CMK (cell line): Measurements from ENCODE around the genes NPTN, TBC1D21 and SEMA7A.

GRCh38 chr15:73632866-73634097 lies at the start of gene NPTN:
TSS of gene NPTN (minus strand) at chr15:73633389.
- RRBS: under 1% methylated on average over 15 of the region's 91 CpGs

GRCh38 chr15:73750987-73751538 lies 2.1 kb downstream of the INSYN1 start:
- RRBS: no CpG with 5 or more reads among the region's 20 CpGs

GRCh38 chr15:73873376-73873793 lies at the start of gene TBC1D21:
TSS of gene TBC1D21 (plus strand) at chr15:73873564.
- RRBS: no CpG with 5 or more reads among the region's 5 CpGs

DNA sequence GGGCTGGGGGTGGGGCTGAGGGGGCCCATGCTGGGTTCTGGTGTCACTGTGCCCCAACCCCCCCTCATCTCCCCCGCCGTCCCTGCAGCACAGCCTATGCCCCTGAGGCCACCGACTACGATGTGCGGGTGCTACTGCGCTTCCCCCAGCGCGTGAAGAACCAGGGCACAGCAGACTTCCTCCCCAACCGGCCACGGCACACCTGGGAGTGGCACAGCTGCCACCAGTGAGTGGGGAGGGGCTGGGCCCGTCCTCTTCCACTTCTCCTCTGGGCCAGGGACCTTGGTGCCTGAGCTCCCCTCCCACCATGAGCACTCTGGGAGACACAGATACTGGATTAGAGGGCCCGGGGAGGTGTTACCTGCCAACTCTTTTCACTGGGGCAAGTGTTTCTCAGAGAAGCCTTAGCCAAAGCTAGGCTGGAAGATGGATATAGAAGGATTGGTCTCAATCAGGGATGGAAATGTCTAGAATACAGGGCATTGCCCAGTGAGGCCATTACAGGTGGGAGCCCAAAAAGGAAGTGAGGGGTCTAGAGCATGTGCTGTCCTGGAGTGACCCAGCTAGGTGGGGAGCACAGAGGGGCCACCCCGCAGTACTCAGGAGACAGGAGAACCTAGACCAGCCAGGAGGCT lies 20.2 kb downstream of the LOXL1 start:
- RRBS: no CpG with 5 or more reads among the region's 13 CpGs

- RRBS: 1% methylated on average over 2 of the region's 15 CpGs
These were observed 24.7 kb downstream of the LOXL1 start for GRCh38 chr15:73950855-73951511.

DNA sequence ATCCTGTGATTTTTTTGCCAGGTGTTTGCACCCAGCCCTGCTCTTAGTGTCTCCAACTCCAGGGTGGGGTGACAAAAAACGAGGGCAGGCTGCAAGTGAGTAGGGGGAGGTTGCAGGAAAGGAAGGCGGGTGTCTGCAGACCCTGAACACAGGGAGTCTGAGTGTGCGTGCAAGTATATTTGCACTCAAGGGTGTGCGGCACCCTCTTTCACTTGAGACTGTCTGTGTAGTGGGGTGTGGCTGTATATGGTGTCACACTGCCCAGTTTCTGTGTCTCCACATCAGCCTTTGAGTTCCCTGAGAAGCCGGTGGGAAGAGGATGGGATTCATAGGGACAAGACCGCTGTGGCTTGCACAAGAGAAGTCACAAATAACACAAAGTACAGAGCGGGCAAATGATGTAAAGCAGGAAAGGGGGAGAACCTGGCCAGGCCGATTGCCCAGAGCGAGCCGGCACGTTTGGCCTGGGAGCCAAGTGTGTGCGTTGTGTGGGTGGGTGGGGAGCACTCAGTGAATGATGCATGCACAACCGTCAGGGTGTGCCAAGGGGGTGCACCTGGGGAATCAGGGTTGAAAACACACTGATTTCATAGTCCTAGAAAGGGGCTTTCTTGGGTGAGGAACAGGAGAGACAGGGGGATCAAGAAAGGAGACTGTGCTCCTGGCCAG lies 6.7 kb downstream of the ISLR2 start:
- RRBS: no CpG with 5 or more reads among the region's 13 CpGs

DNA sequence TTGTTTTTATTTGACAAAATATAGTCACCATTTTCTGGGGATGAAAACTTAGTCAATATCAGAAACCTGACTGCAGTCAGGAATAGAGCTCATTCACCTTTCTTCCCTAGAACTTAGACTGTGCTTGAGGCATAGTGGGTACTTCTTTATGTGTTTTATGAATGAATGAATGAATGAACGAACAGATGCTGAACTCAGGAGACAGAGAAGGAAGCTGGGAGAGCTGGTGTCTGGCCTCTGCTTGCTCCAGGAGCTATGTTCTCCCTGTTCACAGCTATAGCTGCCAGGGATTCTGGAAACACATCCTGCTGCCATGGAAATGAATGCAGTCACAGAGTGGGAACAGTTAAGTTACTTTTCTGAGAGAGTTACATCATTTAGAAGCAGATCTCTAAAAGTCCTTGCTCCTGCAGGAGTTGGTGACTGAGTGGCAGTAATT lies 17.0 kb upstream of the ISLR start:
- RRBS: no CpG with 5 or more reads among the region's 1 CpG

DNA sequence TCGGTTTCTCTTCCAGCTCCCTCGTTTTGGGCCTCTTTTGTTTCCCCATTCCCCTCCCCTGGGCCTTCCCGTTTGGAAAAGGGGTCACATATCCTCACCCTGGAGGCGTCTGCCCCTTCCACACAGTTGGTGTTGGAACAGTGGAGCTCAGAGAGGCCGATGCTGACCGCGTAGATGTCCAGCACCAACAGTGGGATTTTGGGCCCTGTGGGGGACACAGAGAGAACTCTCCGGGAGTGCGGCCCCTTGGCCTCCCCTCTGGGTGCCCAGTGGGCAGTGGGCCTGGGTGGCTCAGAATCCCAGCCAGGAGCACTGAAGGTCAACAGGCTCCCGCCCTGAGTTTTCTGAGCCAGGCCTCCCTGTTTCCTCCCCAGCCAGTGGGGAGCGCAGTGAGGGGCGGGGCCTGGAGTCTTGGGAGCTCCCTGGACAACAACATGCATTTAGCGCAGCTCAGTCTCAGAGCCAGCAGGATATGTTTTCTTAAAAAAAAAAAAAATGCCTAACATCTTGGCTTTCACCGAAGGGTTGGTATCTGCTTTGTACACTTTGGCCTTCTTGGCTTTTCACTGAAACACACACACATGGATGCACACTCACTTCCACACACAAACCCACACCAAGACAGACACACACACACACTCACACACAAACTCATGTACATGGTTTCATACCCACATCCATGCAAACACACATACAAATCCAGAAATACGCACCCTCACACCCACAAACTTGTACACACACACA lies 639 bp upstream of the ISLR start:
- RRBS: no CpG with 5 or more reads among the region's 15 CpGs

GRCh38 chr15:74203820-74204556 lies 1.4 kb upstream of the STRA6 start:
- RRBS: no CpG with 5 or more reads among the region's 13 CpGs

DNA sequence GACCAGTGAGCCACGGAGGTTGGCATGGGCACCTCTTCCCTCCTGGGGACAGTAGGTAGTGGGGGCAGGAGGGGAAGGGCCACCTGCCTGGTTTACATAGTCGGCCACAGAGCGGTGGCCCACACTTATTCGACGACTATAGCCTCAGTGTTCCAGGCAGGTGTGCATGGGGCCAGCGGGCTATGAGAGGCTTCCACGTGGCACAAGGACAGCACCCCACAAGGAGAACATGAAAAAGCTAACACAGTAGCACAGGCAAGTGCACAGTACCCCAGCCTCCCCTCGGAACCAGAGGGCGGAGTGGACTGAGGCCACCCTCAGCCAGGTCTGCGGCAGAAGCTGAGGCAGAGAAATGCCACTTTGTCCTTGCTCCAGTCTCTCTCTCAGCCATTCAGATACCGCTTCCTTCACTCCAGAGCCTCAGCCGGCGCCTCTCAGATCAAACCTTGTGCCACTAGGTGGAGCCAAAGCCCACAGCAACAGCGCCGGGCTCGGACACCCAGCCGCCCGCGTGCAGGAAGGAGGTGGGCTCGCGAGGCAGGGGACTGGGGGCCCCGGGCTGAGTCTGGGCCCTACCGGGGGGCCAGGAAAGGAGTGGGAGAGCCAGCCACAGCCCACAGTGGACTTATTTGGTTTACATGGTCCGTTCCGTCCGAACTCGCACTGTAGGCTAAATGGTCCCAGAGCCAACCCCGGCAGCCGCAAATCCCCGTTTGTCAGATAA lies 6.1 kb upstream of the CYP11A1 start:
- RRBS: 2% methylated on average over 14 of the region's 30 CpGs

- RRBS: no CpG with 5 or more reads among the region's 9 CpGs
These were observed 17.6 kb upstream of the CYP11A1 start for GRCh38 chr15:74384857-74385666.

DNA sequence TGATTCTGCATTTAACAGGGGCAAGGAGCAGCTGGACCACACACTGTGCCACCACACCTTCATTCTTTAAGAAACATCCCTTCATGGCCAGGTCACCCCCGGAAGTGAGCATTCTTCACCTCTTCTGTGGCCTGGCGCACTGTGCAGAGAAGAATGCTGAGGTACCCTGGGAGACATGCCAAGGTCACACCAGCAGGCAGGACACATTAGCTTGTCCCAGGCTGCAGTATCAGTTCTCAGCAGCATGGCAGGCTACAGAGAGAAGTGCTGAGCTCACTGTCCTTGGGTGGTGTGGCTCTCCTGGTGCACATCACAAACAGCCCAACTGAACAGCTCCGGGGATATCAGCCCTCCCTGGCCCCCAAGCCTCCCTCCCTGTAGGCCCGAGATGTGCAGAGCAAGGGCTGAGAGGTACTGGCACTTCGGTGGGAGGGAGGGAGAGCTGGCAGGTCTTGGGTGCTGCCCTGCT lies 13.5 kb downstream of the SEMA7A start:
- RRBS: no CpG with 5 or more reads among the region's 5 CpGs

GRCh38 chr15:74428431-74428794 lies 5.3 kb downstream of the SEMA7A start:
- RRBS: no CpG with 5 or more reads among the region's 5 CpGs

GRCh38 chr15:74432899-74434206 lies at the start of gene SEMA7A:
TSS of gene SEMA7A (minus strand) at chr15:74433958.
- RRBS: 1% methylated on average over 67 of the region's 135 CpGs

DNA sequence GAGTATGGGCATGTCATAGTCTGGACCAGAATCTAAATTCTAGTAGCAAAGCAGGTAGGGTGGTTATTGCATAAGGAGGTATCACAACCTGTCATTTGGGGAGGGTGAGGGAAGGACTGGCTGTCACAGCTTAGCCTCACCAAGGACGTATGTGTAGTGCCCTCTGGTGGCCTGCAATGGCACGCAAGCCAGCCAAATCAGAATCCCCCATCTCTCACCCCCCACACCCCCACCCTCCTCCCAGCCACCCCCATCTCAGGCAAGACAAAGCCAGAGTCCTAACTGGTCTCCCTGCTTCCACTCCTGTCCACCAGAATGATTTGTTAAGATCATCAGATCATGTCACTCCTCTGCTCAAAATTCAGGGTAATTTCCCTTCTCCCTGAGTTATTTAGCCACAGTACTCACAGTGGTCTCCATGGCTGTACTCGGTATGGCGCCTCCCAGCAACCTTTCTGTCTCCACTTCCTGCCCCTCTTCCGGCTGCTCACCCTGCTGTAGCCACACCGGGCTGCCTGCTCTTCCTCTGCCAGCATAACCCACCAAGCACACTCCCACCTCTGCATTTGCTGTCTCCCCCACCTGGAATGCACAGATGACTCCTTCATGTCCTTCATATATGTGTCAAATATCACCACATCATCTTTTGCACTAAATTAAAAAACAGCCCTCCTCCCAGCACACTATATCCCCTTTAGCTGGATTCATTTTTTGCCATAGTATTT lies 29.0 kb upstream of the UBL7 start:
- RRBS: no CpG with 5 or more reads among the region's 6 CpGs

GRCh38 chr15:74588317-74588957 lies 27.2 kb upstream of the CLK3 start:
- RRBS: no CpG with 5 or more reads among the region's 11 CpGs

DNA sequence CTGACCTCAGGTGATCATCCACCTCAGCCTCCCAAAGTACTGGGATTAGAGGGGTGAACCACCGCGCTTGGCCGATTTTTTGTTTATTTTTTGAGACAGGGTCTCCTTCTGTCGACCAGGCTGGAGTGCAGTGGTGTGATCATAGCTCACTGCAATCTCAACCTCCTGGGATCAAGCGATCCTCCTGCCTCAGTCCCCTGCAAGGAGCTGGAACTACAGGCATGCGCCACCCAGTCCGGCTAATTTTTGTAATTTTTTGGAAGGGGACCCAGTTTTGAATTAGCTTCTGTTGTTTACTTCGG lies 1.4 kb upstream of the CLK3 start:
- RRBS: no CpG with 5 or more reads among the region's 8 CpGs

- RRBS: no CpG with 5 or more reads among the region's 2 CpGs
These were observed 18.4 kb downstream of the CLK3 start for GRCh38 chr15:74634017-74634494.

DNA sequence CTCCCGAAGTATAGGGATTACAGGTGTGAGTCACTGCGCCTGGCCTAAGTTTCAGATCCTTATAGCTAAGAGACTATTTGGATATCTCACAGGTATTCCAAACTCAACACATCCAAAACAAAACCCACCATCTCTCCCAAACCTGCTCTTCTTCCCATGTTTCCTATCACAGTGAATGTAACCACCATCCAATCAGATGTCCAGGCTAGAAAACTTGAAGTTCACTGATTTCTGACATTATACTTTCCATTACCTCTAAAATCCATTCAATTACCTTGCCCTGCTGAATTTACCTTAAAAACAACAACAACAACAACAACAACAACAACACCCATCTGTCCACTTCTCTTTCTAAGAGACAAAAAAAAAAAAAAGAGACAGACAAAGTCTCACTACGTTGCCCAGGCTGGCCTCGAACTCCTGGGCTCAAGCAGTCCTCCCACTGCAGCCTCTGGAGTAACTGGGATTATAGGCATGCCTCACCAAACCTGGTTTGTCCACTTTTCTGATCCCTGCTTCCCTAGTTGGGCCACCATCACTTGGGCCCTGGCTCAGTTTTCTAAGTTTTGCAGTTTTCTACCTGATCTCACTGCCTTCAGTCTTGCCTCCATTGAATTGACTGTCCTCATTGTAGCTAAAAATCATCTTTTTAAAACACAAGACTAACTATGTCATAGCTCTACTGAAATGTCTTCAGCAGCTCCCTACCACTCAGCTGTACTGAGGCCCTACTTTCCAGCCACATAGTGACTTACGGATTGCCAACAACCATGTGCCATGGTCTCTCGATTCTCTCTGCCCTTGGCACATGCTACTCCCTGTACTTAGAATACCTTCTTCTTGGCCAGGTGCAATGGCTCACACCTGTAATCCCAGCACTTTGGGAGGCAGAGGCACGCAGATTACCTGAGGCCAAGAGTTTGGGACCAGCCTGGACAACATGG lies 23.2 kb downstream of the CLK3 start:
- RRBS: no CpG with 5 or more reads among the region's 7 CpGs

DNA sequence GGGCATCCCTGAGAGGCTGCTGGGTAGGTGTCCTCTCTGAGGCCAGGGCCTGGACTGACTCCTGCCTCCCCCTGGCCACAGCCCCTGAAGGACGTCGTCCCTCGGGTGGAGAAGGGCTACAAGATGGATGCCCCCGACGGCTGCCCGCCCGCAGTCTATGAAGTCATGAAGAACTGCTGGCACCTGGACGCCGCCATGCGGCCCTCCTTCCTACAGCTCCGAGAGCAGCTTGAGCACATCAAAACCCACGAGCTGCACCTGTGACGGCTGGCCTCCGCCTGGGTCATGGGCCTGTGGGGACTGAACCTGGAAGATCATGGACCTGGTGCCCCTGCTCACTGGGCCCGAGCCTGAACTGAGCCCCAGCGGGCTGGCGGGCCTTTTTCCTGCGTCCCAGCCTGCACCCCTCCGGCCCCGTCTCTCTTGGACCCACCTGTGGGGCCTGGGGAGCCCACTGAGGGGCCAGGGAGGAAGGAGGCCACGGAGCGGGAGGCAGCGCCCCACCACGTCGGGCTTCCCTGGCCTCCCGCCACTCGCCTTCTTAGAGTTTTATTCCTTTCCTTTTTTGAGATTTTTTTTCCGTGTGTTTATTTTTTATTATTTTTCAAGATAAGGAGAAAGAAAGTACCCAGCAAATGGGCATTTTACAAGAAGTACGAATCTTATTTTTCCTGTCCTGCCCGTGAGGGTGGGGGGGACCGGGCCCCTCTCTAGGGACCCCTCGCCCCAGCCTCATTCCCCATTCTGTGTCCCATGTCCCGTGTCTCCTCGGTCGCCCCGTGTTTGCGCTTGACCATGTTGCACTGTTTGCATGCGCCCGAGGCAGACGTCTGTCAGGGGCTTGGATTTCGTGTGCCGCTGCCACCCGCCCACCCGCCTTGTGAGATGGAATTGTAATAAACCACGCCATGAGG lies 10.1 kb upstream of the LMAN1L start:
- RRBS: no CpG with 5 or more reads among the region's 45 CpGs